Measurements from ENCODE around the genes CCDC200 and PPY.

DNA sequence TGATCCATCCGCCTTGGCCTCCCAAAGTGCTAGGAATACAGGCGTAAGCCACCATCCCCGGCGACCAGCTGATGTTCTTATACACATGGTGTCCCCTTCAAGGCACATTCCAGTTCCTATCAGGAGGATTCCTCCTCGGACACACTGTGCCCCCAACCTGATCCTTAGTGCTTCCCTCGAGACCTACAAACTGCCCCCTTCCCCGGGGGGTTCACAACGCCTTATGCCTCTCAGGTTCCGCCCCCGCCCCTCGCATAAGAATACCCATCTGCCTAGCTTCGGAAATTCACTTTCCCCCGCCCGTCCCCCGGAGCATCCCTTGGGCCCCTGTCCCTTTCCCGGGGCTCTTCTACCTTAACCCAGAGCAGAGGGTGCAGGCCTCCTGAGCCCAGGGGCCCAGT, 1.6 kb upstream of the NBR1 start:
- PRO-cap = bidirectional peak, plus-strand start at position 105 of the sequence, minus-strand start at position 185 of the sequence
- RAMPAGE, long total RNA = no peak

GRCh38 chr17:43209656-43210024, 2.0 kb upstream of the TMEM106A start:
- PRO-cap = no peak
- RAMPAGE, long total RNA = no peak

- PRO-cap = no peak
- RAMPAGE, long total RNA = no peak
Observed at GRCh38 chr17:43228557-43229005, at the start of gene CCDC200. Gene CCDC200 (minus strand): TSS chr17:43228623.

DNA sequence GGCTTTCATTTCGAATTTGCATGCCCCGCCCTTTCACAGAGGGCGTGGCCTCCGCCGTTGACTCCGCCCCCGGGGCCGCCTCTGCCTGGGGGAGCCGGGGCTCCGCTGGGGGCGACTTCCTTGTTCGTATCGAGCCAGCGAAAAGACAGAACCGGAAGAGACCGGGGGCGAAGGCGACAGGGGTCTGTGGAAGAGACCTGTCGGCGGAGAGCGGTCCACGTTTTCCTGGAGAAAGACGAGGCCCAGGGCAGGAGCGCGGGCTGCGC, 62.2 kb upstream of the CCDC200 start:
- PRO-cap = bidirectional peak, plus-strand start at position 148 of the sequence, minus-strand start outside the sequence
- RAMPAGE, long total RNA = no peak

DNA sequence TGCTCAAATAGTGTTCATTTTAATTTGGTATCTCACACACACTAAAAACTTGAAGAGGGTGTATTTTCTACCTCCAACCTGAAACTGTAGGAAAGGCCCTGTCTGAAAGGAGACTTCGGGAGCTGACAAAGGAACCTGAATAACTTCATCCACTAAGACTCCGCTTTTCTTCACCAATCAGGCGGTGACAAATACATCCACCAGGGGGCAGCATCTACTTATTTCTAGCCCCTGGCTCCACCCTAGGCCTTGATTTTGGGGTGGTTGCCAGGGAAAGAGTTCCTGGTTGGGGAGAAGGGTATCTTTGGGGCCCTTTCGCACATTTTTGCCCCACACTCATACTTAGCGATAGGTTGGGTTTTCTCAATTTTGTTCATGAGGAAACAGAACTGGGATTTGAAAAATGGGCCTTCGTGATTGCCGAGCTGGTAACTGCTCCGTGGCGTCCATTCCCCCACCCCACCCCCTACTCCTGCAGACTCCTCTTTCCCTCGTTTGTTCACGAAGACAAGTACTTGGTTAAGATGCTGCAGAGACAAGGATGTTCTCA, 4.8 kb upstream of the ARL4D start:
- PRO-cap = no peak
- RAMPAGE, long total RNA = no peak

DNA sequence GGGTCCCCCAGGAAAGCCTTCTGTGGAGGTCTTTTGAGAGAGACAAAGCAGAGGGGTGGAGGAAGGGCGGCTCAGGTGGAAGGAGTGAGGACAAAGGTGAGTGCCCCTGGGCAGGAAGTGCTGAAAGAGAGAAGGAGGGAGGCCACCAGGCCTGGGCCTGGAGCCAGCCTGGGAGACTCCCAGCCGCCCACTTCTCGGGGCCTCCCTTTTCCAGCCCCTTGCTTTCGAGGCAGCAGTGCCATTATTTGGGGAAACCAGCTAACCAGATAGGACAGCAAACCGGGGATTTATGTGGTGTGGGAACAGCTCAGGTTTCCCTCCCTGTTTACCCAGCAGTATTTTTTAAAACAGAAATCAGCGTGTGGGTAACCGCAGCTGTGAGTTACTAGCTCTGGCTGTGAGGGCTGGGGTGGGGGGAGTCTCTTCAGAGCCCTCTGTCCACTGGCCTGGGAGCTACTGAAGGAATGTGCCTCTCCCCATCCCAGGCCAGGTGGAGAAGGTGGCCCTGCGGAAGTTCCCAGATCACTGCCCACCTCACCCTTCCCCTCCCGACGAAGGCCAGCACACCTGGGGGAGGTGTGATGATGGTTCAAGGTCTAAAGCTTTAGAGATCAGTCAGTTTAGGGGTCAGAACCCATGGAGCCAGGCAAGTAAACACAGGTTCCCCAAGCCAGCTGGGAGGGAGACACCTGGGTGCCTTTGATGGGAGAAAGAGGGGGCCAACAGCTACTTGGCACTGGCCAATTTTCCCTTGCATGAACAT, 8.4 kb upstream of the MEOX1 start:
- PRO-cap = bidirectional peak, plus-strand start at position 113 of the sequence, minus-strand start at position 86 of the sequence
- RAMPAGE, long total RNA = no peak

GRCh38 chr17:43721405-43721987, 37.1 kb downstream of the SOST start:
- PRO-cap = unidirectional peak, minus-strand start at chr17:43721665
- RAMPAGE, long total RNA = no peak

DNA sequence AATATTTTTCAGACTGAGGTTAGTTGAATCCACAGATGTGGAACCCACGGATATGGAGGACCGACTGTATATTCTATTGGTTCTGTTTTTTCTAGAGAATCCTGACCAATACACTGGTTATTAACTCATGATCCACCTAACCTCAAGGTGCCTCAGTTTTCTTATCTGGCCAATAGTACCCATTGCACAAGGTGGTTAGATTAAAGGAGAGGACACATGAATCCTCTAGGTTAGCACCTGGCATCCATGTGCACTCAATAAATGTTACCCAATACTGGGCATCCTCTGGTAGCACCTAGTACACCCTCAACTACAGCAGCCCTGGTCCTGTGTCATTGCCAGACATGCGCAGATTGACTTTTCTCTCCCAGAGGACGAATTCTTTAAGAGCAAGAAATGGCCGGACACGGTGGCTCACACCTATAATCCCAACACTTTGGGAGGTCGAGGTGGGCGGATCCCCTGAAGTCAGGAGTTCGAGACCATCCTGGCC, 7.4 kb downstream of the DUSP3 start:
- PRO-cap = no peak
- RAMPAGE, long total RNA = no peak

GRCh38 chr17:43772809-43773733, 5.7 kb downstream of the DUSP3 start:
- PRO-cap = no peak
- RAMPAGE, long total RNA = no peak

DNA sequence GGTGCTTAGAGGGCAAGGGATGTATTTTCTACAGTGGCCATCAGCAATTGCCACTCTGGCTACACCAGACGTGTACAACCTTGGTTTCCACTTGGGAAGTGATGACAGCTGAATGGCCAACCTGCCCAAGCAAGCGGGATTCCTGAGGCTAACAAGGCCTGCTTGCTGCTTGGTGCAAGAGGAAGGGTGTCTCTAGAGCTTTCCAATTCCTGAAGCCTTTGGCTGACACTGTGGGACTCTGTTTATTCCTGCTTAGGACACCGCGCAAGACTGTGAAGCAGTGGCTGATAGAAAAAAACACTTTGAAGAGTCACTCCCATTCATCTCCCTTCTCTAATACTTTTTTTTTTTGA, 2.2 kb downstream of the DUSP3 start:
- PRO-cap = no peak
- RAMPAGE, long total RNA = no peak

- PRO-cap = no peak
- RAMPAGE, long total RNA = no peak
Observed at GRCh38 chr17:43860673-43861640, 14.0 kb downstream of the CD300LG start.

DNA sequence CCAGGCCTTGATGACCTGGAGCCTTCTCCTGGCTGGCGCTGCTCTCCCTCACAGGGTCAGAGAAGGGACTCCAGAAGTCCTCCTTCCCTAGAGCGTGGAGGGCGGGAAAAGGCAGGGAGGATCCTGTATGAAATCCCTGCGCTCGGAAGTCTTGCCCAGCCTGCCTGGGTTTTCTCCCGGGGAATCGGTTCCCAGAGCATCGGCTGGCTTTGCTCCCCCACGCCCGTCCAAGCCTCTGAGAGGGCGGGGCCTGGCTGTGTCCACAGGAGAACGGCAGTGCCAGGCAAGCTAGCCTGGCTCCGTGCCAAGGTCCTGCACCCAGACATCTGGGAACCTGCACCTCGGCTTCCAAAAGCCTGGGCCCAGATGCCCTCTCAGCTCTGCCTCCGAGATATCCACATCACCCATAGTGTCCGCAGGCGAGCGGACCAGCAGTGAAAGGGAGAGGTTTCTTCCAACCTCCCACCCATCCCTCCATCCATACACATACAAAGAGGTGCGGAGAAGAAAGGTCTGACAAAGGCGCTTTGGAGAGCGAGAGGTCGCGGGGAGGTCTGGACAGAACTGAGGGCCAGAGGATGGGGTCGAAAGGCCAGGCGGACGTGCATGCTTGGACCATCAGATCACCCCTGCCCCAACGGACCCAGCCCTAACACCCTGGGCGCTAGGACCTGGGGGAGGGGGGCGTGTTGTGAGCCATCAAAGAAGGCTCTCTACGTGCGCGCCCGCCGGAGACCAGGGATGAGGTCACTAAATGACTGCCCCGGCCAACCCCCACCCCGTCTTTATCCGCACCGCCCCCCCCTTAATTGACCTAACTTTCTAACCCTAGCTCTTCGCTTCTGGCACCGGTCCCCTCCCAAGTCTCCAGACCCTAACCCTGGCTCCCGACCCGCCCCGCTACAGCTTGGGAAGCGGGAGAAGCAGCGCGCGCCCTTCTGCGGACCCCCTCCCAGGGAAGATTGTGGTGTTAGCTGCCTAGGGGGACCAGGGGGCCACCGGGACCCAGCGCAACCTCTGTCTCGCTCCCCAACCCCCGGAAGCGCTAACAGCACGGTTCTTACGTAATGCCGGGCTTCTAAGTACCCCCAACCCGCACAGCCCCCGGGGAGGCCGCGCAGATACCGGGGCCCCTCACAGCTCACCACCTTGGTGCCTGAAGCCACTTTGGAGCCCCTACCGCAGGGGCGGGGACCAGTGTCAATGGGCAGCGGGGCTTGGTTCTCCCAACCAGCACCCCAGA, 850 bp downstream of the MPP2 start:
- PRO-cap = bidirectional peak, plus-strand start at position 718 of the sequence, minus-strand start at position 403 of the sequence
- RAMPAGE, long total RNA = no peak

DNA sequence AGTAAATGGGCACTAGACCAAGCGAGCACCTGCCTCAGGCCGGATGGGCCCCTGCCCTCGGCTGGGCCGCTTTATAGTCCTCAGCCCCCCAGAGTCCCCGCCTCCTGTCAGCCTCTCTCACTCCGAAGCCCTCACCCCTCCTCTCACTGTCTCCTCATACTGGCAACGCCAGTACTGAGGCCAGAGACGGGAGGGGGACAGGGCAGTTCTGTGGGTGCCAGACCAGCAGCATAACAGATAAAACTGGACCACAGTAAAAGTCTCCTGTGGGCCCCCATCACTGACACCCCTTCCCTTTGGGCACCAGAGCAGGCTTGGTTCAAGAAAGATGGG, at the start of gene PPY:
Gene PPY, minus strand, starts transcription at position 45 of the 333 bp plus-strand sequence.
- PRO-cap = no peak
- RAMPAGE, long total RNA = no peak

GRCh38 chr17:44004792-44005550, 549 bp downstream of the NAGS start:
- PRO-cap = bidirectional peak, plus-strand start at chr17:44004847, minus-strand start at chr17:44004843
- RAMPAGE, long total RNA = no peak

DNA sequence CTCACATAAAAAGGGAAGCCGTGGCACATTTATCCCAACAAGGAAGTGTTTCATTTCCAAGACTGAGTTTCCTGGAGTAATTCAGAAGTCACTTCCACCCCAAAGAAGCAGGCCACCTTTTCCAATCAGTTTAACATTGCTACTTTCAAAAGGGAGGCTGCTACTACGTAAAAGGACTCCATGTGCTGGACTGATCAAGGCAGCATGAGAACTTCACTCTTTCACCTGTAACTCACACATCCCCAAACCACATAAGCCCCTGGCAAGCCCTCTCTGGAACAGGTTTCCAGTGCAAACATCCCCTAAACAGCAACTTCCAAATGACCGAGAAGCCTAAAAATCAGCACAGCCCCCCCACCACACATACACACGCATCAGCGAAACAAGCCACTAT, 960 bp downstream of the LSM12 start:
- PRO-cap = no peak
- RAMPAGE, long total RNA = no peak

GRCh38 chr17:44074585-44075479, 4.3 kb downstream of the G6PC3 start:
- PRO-cap = no peak
- RAMPAGE, long total RNA = no peak

- PRO-cap = no peak
- RAMPAGE, long total RNA = no peak
Observed at GRCh38 chr17:44087427-44087950, 17.0 kb downstream of the G6PC3 start.

DNA sequence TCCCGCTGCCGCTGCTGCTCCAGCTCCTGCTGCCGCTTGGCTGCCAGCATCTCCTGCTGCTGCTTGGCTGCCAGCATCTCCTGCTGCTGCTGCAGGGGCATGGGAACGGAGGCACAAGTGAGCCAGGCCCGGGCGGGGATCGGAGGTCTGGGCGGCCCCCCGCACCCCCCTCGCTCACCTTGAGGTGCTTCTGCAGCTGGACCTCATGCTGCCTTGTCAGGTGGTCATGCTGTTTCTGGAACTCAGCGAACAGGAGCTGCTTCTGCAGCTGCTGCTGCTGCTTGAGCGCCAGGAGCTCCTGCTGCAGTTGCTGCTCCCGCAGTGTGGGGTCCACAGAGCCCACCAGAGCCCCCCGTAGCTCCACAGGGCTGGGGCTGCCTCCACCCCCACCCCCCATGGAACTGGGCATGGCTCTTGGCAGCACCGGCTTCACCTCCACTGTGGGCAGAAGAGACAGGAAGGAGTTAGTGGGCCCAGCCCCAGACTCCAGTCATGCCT, 22.9 kb downstream of the G6PC3 start:
- PRO-cap = no peak
- RAMPAGE, long total RNA = no peak

- PRO-cap = bidirectional peak, plus-strand start at chr17:44122566, minus-strand start at chr17:44122264
- RAMPAGE, long total RNA = no peak
Observed at GRCh38 chr17:44122212-44122733, 1.2 kb downstream of the HDAC5 start.

DNA sequence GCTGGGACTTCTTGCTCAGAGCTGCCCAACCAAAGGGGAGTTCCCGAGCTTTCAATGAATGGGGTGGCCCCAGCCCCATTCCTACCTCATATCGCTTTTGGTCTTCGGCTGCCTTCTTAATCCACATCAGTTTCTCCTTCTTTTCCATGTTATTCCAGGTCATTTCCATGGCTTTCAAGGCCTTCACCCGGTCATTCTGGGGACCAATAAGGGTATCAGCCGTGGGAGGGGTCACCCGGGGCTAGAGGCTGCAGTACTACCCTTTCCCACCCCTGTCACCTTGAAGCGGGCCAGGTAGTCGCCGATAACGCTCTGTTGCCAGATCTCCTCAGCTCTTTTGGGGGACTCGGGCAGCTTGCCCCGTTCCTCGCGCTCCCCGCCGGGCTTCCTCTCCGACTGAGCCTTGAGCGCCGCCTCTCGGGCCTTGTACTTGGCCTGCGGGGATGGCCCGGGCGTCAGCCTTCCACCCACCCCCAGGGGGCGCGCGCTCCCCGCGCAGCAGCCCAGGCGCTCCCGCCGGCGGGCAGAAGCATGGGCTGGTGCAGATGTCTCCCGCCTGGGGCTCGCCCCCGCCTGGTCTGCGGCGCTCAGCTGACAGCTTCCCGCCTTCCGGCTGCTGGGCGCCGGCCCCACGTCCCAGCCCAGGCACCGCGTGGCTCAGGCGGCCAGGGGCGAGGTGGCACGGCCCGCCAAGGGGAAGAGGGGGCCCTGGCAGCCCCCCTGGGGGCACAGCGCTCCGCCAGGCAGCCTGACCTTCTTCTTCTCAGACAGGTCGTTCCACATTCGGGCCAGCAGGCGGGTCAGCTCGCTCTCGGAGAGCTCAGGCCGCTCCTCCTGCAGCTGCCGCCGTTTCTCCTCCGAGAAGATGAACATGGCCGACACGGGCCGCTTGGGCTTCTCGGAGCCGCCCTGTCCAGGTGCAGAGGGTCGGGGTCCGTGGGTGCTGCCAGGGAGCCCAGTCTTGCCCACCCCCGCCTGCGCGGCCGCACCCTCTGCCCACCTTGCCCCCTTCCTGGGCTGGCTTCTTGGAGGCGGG, 9.1 kb downstream of the UBTF start:
- PRO-cap = bidirectional peak, plus-strand start at position 644 of the sequence, minus-strand start at position 398 of the sequence; bidirectional peak, plus-strand start at position 766 of the sequence, minus-strand start at position 765 of the sequence
- RAMPAGE, long total RNA = no peak